SJSA1 (cell line): ENCODE data around the gene TARS3.

- RAMPAGE, long total RNA, result no peak
Measured at GRCh38 chr15:101723754-101724953, at the start of gene TARS3. TSS of gene TARS3 (minus strand) at chr15:101724473.

- RAMPAGE, long total RNA, result no peak
Measured at GRCh38 chr15:101954153-101954616, 142.2 kb downstream of the OR4F15 start.